Heart left ventricle (tissue), 7 donors: ENCODE results near the genes MRPL14 and NFKBIE.

GRCh38 chr6:43915835-43916705, 146.1 kb downstream of the VEGFA start:
- PRO-cap, 6 experiments: no peak in any of the 6 experiments
- RAMPAGE, long total RNA, 2 experiments: no peak in any of the 2 experiments
- RRBS: no CpG with 5 or more reads among the region's 7 CpGs

DNA sequence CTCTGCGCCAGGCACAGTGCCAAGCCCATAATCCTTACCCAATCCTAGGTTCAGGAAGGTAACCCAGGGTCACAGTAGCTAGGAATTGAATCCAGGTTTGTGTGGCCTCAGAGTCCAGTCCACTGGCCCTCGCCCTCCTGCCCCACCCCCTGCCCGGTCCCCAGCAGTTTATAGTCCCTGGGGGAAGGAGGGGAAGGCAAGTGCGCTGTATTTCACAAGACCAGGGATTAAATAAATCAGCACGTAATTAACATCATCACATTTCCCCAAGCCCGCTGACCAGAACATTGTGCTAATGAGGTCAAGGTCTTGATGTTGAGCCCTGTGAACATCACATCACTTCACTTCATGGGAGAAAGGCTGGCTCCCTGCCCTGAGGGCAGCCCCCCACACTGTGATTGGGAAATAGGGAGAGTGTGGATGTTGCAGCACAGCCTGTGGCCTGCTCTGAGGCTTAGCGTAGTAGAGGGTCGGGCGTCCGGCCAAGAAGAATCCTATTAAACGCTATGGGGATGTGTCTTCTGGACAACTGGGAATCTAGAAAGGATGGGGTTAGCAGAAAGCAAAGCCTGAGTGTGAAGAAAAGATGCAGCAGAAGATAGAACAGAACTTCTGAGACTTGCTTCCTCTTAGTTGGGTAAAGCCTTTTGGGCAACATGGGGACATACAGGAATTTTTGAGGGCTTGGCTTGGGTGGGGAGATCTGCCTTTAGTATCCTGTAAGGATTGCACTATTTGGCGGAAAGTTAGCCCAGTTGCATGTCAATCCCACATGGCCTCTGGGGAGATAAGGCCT, 147.5 kb downstream of the VEGFA start:
- PRO-cap, 6 experiments: no peak in any of the 6 experiments
- RAMPAGE, long total RNA, 2 experiments: no peak in any of the 2 experiments
- RRBS: no CpG with 5 or more reads among the region's 12 CpGs

- PRO-cap, 6 experiments: peak in 1 of 6 experiments; most common plus-strand start chr6:43929681 (in 1)
- RAMPAGE, long total RNA, 2 experiments: no peak in any of the 2 experiments
- RRBS: no CpG with 5 or more reads among the region's 6 CpGs
Observed at GRCh38 chr6:43929495-43929941, 159.5 kb downstream of the VEGFA start.

GRCh38 chr6:43966028-43966589, 161.1 kb downstream of the MRPL14 start:
- PRO-cap, 6 experiments: no peak in any of the 6 experiments
- RAMPAGE, long total RNA, 2 experiments: no peak in any of the 2 experiments

DNA sequence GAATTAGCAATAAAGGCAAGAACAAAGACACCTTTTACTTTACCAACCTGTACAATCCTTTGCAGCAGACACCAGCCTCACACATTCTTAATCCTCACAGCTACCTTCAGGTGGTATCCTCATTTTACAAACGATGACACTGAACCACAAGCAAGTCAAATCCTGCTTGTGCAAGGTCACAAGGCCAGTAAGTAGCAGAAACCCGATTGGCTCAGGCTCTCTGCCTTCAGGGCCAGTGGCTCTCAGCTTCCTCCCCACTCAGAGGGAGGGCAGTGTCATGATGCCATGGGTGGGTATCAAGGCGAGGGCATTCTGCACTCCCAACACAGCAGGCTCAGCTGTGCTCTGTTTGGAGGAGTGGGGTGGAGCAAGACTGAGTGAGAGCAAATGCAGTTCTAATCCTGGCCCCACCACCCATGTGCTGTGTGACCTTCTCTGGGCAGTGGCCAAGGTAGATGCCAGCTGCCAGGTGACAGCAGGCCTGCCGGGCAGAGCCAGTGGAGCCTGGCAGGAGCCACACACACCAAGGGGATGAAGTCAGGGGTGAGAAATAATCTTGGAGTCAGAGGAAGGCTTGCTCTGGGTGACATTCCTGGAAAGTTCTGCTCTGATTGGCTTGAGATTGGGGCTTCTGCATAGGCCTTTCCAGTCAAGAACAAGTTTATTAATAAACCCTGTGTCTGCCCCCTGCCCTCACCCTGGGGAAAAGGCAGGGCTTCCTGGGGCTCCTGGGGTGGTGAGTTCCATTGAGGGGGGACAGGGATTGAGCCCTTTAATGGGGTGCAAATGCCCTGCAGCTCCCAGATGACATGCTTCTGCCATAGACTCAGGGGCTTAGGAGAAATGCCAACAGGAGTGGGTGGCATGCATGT, 134.5 kb downstream of the MRPL14 start:
- PRO-cap, 6 experiments: peak in 4 of 6 experiments; most common plus-strand start position 310 of the sequence (in 2); most common minus-strand start position 351 of the sequence (in 2)
- RAMPAGE, long total RNA, 2 experiments: no peak in any of the 2 experiments
- RRBS: no CpG with 5 or more reads among the region's 4 CpGs

- PRO-cap, 6 experiments: peak in 4 of 6 experiments; most common plus-strand start chr6:43994123 (in 1); most common minus-strand start chr6:43993994 (in 3)
- RAMPAGE, long total RNA, 2 experiments: no peak in any of the 2 experiments
- RRBS: no CpG with 5 or more reads among the region's 5 CpGs
Observed at GRCh38 chr6:43993835-43994459, 133.3 kb downstream of the MRPL14 start.

GRCh38 chr6:44052711-44053193, 74.5 kb downstream of the MRPL14 start:
- PRO-cap, 6 experiments: no peak in any of the 6 experiments
- RAMPAGE, long total RNA, 2 experiments: no peak in any of the 2 experiments
- RRBS: no CpG with 5 or more reads among the region's 3 CpGs

- PRO-cap, 6 experiments: peak in 4 of 6 experiments; most common plus-strand start chr6:44076712 (in 2); most common minus-strand start chr6:44076606 (in 2)
- RAMPAGE, long total RNA, 2 experiments: no peak in any of the 2 experiments
- RRBS: 3% methylated on average over 22 of the region's 53 CpGs
Observed at GRCh38 chr6:44076372-44077408, 50.6 kb downstream of the MRPL14 start.

DNA sequence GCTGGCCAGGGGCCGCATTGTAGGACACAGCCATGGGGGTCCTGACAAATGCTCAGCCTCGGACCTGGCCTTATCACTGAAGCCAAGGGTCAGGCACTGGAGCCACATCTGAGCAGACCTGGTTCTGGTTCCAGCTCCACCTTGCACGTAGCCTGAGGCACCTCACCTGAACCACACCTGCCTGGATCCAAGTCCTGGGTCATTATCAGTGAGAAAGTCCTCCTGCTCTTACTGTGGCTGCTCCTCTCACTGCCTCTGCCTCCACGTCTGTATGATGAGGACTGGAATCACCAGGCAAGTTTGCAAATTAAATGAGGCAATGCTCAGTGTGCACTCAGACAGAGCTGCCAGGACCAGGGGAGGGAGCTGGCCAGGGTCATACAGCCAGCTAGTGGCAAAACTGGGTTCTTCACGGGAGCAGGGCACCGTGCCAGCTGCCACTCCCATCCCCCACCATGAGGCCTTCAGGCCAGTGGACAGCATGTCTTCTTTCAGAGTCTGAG, 40.2 kb downstream of the MRPL14 start:
- PRO-cap, 6 experiments: peak in 3 of 6 experiments; most common plus-strand start position 337 of the sequence (in 1); most common minus-strand start position 273 of the sequence (in 2)
- RAMPAGE, long total RNA, 2 experiments: no peak in any of the 2 experiments
- RRBS: no CpG with 5 or more reads among the region's 6 CpGs

DNA sequence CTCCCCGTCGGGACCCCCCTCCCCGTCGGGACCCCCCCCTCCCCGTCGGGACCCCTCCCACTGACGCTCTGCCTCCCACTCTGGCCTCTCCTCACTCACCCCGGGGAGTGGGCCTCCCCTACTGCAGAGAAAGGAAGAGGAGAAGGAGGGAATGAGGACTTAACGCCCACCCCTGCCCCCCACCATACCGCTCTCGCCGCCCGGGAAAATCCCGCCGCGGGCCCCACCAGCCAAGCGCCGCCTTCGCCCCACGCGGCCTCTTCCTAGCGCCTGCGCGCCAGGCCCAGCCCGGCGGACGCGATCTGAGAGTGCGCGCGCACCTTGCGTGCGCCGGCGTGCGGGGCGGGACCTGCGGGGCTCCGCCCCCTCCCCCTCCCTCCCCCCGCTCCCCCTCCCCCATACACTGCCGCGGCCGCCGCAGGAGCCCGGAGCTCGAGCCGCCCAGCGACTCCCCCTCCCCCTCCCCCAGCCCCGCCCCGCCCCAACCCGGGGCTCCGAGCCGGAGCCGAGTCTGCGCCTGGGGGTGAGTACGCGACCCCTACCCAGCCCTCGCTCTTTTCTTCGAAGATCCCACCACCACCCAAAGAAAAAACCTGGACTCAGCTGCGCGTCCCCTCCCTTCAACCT, at the start of gene MRPL14:
TSS of gene MRPL14 (minus strand) at position 297 of the 627 bp plus-strand sequence.
- PRO-cap, 6 experiments: peak in 6 of 6 experiments; most common plus-strand start position 403 of the sequence (in 2); most common minus-strand start position 297 of the sequence (in 6)
- RAMPAGE, long total RNA, 2 experiments: start-site peak on the plus strand in 1 of 2 experiments, centred at position 479 of the sequence, 105 reads per replicate; start-site peak on the minus strand in 2 of 2 experiments, centred at positions 251 to 261 of the sequence, 105 to 648 reads per replicate
- RRBS: 2% methylated on average over 38 of the region's 61 CpGs

GRCh38 chr6:44127783-44128868, 772 bp downstream of the TMEM63B start:
- PRO-cap, 6 experiments: no peak in any of the 6 experiments
- RAMPAGE, long total RNA, 2 experiments: no peak in any of the 2 experiments
- RRBS: 2% methylated on average over 32 of the region's 72 CpGs

DNA sequence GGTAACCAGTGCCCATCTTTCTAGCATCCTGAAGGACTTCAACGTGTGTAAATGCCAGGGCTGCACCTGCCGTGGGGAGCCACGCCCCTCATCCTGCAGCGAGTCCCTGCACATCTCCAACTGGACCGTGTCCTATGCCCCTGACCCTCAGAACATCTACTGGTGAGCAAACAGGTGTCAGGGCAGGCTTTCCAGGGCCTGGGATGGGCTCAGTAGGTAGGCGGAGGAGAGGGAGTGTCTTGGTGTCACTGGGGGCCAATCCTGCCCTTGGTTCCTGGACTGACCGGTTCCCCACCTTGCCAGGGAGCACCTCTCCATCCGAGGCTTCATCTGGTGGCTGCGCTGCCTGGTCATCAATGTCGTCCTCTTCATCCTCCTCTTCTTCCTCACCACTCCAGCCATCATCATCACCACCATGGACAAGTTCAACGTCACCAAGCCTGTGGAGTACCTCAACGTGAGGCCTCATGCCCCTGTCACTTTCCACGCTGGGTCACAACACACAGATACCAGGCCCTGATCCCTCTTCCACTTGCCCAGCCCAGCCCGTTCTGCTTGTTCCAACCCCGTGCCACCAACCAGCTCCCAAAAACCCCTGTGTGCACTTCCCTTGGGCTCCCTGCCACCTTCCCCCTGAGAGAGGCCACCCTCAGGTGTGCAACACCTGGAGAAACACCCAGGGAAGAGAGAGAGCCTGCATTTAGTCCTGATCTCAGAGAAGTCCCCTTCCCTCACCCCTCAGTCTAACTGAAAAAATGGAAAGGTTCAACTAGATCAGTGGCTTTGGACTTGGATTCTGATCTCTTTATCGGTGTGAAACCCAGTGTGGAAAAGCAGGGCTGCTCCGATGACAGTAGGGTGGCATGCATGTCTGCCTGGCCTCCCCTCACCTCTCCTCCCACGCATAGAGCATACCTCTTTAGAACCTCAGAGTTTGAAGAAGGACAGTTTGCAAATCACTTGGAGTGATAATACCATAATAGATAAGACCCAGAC, 9.8 kb upstream of the CAPN11 start:
- PRO-cap, 6 experiments: no peak in any of the 6 experiments
- RAMPAGE, long total RNA, 2 experiments: no peak in any of the 2 experiments
- RRBS: no CpG with 5 or more reads among the region's 18 CpGs

- PRO-cap, 6 experiments: no peak in any of the 6 experiments
- RAMPAGE, long total RNA, 2 experiments: no peak in any of the 2 experiments
- RRBS: no CpG with 5 or more reads among the region's 16 CpGs
Observed at GRCh38 chr6:44177078-44177582, 18.5 kb downstream of the CAPN11 start.

DNA sequence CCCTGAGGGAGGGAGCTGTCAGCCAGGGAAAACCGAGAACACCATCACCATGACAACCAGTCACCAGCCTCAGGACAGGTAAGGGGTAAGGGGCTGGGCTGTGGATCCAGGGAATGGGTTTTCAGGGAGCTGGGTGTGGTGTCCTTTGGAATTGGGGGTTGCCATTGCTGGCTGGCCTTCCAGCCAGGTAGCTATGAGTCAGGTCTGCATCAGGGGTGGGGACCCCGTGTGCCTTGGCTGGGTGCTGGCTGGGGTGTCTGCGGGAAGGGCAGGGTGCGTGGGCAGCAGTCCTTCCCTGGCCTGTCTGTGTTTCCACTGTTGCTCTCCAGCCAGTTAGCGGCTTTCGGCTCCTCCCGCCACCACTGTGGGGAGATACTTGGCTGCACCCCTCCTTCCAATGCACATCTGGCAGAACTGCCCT, 3.9 kb downstream of the SLC29A1 start:
- PRO-cap, 6 experiments: peak in 6 of 6 experiments; most common plus-strand start position 332 of the sequence (in 1); most common minus-strand start position 308 of the sequence (in 3)
- RAMPAGE, long total RNA, 2 experiments: no peak in any of the 2 experiments
- RRBS: no CpG with 5 or more reads among the region's 7 CpGs

DNA sequence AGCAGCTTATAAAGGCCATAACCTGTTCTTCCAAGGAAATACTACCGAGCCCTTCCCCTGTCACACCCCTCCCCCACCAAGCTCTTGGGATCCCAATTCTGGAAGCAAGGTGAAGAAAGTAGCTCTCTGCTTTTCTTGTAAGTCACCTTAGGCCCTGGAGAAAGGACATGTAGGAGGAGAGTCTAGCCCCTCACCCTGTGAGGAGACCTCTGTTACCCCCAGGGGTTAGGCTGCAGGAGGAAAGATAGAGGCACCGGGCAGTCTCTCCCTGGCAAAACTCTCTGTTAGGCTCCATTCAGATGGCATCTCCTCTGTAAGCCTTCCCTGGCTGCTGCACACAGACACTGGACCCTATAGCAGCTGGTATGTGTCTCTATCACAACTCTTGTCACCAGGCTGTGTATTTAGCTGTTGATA, 3.4 kb downstream of the NFKBIE start:
- PRO-cap, 6 experiments: no peak in any of the 6 experiments
- RAMPAGE, long total RNA, 2 experiments: no peak in any of the 2 experiments
- RRBS: no CpG with 5 or more reads among the region's 2 CpGs

DNA sequence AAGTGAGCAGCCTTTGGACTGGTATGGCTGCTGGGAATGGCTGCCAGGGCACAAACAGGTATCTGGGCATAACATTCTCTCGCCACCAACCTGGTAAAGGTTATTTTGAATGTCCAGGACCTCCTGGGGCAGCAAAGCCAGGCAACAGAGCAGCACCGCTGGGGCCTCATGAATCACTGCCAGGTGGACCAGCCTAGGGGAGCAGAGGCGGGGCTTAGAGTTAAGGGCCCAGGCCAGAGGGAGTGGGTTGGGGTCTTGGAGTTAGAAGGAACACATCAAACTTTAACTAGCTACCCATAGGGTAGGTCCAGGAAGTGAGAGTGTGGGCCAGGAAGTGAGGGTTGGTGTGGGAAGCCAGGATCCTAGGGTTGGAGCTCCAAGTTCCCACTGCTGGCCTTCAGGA, 2.9 kb downstream of the NFKBIE start:
- PRO-cap, 6 experiments: no peak in any of the 6 experiments
- RAMPAGE, long total RNA, 2 experiments: no peak in any of the 2 experiments
- RRBS: no CpG with 5 or more reads among the region's 3 CpGs

DNA sequence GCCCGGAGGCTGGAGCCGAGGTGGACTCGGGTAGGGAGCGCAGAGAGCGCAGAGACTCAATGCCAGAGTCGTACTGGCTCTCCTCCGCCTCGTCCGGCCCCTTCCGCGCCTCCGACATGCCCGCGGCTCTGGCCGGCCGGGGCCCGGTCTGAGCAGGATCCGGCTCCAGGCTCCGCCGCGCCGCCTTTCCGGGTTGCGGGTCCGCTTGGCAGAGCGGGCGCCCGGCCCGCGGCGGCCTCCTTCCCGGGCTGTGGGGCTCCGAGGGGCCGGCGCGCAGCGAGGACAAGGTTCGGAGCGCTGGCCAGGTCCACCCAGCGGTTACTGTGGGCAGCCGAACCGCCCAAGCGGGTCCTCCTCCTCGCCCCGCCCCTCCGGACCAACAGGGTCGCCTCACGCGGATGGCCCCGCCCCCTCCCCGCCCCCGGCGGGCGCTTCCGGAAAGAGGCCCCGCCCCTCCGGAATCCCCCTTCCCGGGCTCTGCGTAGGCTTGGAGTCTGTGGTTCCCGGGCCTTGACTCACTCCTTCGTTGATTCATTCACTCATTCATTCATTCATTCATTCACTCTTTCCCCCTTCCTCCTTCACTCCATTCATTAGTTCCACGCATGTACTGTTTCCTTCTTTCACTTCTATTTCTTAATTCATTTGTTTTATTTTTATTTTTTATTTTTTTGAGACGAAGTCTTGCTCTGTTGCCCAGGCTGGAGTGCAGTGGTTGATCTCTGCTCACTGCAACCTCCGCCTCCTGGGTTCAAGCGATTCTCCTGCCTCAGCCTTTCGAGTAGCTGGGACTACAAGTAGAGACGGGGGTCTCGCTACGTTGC, at the start of gene NFKBIE:
TSS of gene NFKBIE (minus strand) at position 323 of the 824 bp plus-strand sequence.
- PRO-cap, 6 experiments: peak in 6 of 6 experiments; most common plus-strand start position 460 of the sequence (in 3); most common minus-strand start position 320 of the sequence (in 4)
- RAMPAGE, long total RNA, 2 experiments: no peak in any of the 2 experiments
- RRBS: 1% methylated on average over 28 of the region's 69 CpGs

DNA sequence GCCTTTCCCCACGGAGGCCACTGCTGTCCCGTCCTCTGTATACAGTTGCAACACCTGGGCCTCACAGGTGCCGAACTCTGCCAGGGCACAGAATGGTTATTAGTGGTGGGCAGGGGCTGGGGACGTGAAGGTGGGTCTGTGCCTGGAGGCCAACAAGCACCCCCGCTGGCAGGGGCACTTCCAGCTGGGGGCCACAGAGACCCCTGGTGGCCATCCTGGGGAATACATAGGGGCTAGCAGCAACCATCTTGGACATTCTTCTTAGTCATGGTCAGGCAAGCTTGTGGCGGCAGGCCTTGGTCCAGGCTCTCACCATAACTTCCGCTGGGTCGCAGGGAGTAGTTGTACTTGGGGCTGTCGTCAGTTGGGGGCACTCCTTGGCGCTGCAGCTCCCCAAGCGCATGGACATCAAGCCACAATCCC, 7.3 kb upstream of the TCTE1 start:
- PRO-cap, 6 experiments: no peak in any of the 6 experiments
- RAMPAGE, long total RNA, 2 experiments: no peak in any of the 2 experiments
- RRBS: no CpG with 5 or more reads among the region's 11 CpGs

- PRO-cap, 6 experiments: no peak in any of the 6 experiments
- RAMPAGE, long total RNA, 2 experiments: no peak in any of the 2 experiments
- RRBS: no CpG with 5 or more reads among the region's 9 CpGs
Observed at GRCh38 chr6:44332378-44333090, 9.9 kb upstream of the SPATS1 start.

GRCh38 chr6:44392557-44392863, 5.0 kb downstream of the CDC5L start:
- PRO-cap, 6 experiments: no peak in any of the 6 experiments
- RAMPAGE, long total RNA, 2 experiments: no peak in any of the 2 experiments
- RRBS: no CpG with 5 or more reads among the region's 1 CpG